Tibial artery (tissue), 1 donor: ENCODE measurements around a stretch of chr10.

- PRO-cap, result no peak
Observed at GRCh38 chr10:103833518-103834176, 21.7 kb downstream of the SH3PXD2A start.

GRCh38 chr10:103852798-103853352 lies 2.5 kb downstream of the SH3PXD2A start:
- PRO-cap, result no peak

- PRO-cap, result no peak
Observed at GRCh38 chr10:104010750-104010949, 43.7 kb downstream of the SLK start.

DNA sequence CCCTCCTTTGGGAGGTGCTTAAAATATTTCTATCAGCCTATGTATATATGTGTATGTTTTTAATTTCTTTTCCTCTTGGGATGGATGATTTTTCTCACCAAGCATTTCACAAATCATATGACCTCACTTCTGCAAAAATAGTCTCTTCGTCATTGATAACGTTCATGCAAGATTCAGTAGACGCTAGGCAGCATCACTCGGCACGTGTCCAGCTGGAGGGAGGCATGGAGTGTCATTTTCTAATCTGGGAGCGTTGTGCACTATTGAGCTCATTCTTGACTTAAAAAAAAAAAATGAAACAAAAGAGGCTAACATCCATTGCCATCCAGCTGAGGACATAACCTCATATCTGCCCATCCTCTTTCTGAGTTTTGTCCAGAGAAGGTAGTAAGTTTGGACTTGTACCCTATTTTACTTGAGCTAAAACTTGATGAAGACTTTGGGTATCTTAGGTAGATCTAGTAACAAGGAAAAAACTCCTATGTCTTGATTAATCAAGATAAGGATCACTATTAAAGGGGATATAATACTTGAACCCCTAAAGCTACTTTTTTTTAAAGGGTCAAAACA lies 56.1 kb downstream of the COL17A1 start:
- PRO-cap, result no peak

- PRO-cap, result no peak
Observed at GRCh38 chr10:104259226-104259923, 4.7 kb downstream of the GSTO1 start.

- PRO-cap, result no peak
Observed at GRCh38 chr10:104318301-104318900, 19.9 kb downstream of the ITPRIP start.

GRCh38 chr10:104323943-104324805 lies 14.1 kb downstream of the ITPRIP start:
- PRO-cap, result no peak

GRCh38 chr10:104351768-104352210 lies 1.8 kb upstream of the CFAP58 start:
- PRO-cap, result no peak

DNA sequence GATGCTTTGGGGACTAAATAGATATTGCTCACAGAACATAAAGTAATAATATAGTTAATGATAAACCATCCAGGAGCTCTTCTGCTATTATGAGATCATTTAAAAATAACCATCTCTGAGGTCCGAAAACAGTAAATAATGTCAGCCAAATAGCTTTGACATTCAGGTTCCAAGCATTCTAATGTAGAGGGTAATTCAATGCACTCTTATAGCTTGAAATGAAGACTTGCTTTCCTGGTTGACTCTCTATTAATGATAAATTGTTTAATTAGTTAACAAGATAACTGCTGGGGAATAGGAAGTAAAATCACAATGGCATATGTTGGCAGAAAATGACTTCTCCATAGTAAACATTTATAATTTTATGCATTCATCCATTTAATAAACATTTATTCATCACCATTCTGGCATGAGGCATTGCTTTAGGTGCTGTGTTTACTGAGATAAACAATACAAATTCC lies 875.6 kb downstream of the SORCS3 start:
- PRO-cap, result no peak

DNA sequence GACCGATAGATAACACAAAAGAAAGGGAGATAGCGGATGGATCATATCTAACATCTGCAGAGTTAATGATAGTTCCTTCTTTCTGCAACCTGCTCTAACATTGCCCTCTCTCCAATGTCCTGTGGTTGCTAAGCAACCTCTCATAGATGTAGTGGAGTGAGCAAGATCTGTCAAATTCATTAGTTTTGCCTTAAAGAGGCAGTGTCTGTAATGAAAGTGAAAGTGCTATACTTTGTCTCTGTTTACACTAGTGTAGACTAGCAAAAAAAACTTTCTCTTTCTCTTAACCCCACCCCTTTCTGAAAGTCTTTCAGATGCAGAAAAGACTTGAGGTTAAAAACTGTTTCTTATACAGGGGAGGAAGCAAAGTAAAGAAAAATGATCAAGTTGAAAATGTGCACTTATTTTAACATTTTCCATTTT lies 1196.9 kb downstream of the SORCS3 start:
- PRO-cap, result no peak

DNA sequence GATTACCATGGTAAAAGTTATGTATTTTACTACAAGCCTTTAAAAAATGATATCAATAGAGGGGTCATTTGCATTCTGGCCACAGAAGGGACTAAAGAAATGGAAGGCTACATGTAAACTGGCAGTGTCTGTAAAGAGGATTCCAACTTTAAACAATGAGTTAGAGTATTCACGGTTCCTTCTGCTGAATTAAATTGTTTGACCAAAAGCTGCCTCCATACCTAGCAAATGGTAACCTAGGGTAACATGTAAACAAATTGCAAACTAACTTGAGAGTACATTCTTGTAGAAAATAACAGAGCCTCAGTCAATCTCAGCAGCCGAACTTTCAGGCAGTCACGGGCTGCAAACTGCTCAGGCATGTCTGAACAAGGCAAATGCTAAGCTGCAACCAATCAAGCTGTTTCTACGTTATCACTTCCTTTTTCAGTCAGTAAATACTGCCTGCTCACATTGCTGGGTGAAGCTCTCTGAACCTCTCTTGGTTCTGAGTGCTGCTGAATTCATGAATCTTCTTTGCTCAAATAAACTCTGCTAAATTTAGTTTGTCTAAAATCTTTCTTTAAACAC lies 1212.5 kb downstream of the SORCS1 start:
- PRO-cap, result no peak

GRCh38 chr10:110048818-110049504 lies 41.2 kb downstream of the ADD3 start:
- PRO-cap, result no peak

- PRO-cap, result bidirectional peak, plus-strand start at chr10:110209518, minus-strand start at chr10:110209332; bidirectional peak, plus-strand start at chr10:110209721, minus-strand start at chr10:110209622
Observed at GRCh38 chr10:110209482-110209766, 2.0 kb downstream of the MXI1 start.

GRCh38 chr10:110226785-110226919 lies 19.2 kb downstream of the MXI1 start:
- PRO-cap, result bidirectional peak, plus-strand start at chr10:110226855, minus-strand start at chr10:110226707

DNA sequence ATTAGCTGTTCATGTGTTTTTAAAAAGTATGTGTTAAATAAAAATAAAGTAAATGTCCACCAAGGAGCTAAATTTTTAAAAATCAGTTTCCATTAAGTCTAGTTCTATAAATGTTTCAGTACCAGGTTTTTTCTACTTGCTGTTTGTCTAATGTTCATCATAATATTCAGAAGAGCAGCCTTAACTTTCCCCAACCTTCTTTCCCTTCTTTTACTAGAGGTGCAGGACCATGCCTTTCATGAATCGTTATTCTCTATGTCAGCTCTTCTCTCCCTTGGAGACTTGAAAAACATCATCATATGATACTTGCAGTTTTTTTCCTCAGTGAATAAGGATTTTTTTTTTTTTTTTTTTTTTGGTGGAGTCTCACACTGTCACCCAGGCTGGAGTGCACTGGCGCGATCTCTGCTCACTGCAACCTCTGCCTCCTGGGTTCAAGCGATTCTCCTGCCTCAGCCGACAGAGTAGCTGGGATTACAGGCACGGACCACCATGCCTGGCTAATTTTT lies 30.1 kb downstream of the SMNDC1 start:
- PRO-cap, result no peak

DNA sequence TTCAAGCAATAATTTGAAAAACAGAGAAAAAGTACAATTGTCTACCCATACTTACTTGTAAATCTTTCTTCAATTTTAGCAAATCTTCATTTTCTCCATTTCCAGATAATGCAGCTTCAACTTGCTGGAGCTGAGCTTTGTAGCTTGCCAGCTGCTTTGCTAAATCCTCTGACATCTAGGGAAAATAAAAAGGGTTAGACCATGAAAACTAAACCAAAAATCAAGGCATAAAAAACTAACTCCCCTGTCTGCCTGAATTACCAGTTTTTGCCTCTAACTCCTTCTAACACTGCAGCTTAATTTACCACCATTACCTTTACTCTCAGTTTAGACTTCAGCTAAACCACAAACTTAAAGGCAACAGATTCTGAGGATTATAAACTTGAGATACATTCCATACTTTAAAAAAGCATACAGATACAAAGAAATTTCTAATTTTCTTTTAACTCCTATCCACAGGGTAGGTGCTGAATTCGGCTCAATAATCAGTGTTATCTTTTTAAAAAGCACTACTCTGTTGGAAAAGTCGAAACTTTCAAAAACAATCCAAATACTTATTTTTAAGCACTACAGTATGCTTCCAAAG lies 1.2 kb downstream of the SMNDC1 start:
- PRO-cap, result no peak

DNA sequence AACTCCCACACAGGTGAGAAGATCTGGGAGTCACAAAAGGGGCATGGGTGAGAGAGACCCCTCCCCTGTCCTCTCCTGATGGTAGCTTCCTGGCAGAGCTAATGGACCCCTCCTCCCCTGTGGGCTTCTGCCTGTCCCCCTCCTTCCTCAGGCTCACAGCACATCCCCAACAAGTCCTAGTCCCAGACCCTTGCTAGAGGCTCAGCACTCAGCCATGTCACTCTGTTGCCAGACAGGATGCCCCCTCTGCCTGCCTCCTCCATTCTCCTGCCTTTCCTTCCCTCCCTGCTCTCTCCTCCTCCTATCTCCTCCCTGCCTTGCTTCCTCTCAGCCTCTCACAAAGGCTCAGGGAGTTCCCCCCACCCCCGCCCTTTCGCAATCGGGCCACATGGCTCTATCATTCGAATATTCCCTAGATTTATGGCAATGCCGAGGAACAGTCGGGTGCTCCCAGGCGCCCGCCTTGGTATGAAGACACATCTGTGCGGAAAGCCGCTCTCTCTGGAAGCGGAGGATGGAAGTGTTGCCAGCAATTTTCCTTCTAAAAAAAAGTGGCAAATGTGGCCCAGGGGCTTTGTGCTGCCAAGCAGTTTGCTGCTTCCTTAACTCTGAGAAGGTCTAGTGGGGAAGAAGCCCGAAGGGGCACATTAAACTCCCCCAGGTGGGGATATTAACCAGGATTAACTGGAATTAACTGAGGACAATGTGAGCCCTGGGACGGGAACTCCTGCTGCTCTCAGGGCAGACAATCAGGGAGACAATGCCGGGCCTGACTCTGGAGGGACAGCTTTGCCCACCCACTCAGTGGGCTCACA lies 88.1 kb upstream of the SMNDC1 start:
- PRO-cap, result no peak

DNA sequence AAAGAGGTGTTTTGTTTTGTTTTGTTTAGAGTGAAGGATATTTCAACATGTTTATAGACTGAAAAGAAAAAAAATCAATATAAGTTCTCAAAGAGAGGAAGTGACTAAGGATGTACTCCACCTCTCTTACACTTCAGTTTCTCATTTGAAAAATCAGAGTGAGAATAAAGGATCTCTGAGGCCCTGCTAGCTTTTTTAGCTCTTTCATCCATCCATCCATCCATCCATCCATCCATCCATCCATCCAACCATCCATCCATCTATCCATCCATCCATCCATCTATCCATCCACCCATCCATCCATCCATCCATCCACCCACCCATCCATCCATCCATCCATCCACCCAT lies 77.0 kb upstream of the DUSP5 start:
- PRO-cap, result no peak

GRCh38 chr10:110433641-110434361 lies 63.9 kb upstream of the DUSP5 start:
- PRO-cap, result no peak

- PRO-cap, result no peak
Observed at GRCh38 chr10:110499047-110499982, 1.6 kb downstream of the DUSP5 start.